Karpas-422 (cell line): ENCODE measurements around a stretch of chr10.

- PRO-cap, result no peak
- RAMPAGE, long total RNA, result no peak
Measured at GRCh38 chr10:3484222-3484560, 300.8 kb downstream of the KLF6 start.

DNA sequence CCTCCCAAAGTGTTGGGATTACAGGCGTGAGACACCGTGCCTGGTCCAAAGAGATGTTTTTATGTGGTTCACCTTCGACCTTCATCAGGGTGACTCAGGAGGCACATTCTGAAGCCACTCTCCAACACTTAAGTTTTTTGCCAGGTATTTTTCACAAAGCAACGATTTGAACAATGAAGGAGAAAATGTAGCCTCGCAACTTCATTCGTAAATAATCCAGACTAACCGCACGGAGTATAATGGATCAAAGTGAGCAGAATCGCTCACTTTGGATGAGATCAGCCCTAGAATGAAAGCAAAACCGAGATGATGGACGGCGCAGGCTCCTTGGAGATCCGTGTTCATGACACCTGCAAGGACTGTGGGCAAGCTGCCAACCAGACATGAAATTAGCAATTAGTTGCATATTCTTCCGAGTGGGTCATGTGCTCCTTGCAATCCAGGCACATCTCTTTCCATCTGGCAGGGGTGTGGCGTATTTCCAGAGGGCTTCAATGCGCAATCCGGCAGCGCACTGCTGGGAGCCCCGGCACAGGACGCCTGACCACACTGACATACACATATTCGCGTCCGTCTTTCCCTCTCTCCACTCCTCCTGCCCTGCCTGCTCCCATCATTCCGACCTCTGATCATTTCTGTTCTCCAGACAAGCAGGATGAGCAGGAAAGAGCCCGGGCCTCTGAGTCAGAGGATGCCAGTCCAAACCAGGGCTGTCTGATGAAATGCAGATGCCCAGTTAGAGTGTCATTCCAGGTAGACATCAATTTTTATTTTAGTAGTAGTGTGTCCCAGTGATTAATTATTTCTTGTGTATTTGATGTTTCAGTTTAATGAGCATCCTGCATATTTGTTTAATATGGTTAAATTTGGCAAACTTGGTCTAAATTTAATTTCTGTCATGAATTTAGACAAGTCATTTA, 148.4 kb downstream of the KLF6 start:
- PRO-cap, result no peak
- RAMPAGE, long total RNA, result no peak

DNA sequence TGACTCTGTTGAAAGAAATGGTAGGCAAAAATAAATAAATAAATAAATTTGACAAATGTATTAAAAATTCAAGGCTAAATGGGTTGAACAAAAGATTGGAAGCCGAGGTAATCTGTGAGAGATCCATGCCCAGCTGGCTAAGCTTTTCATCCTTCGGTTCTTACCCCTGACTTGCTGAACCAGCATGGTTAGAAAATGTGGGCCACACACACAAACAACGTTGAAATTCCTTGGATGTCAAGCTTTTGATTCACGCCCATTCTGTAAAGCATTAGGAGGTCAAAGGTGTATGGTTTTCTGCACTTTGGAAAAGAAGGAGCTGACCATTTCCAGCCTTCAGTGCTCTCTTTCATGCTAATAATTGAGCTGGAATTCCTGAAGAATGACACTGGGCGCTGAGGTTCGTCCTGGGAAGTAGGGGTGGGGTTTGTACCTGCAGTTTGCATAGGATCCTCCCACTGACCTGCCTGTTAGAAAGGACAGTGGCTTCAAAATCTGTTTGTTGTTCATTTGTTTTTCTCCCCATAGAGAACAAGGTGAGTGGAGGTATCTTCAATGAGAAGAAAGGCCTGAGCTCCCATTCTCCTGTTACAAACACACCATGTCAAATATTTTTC, 23.1 kb downstream of the KLF6 start:
- PRO-cap, result no peak
- RAMPAGE, long total RNA, result no peak

GRCh38 chr10:3781949-3782764, 2.9 kb downstream of the KLF6 start:
- PRO-cap, result no peak
- RAMPAGE, long total RNA, result no peak

DNA sequence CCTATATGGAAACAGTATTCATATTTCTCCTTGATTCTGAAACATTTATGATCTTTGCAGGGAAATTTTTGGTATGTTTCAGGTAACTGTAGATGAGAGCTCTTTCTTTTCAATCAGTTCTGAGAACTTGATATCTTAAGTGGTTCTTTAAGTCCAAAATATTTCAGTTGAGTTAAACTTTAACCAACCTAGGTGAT, 66.9 kb upstream of the KLF6 start:
- PRO-cap, result no peak
- RAMPAGE, long total RNA, result no peak

- PRO-cap, result no peak
- RAMPAGE, long total RNA, result no peak
Measured at GRCh38 chr10:3861734-3861965, 76.6 kb upstream of the KLF6 start.

DNA sequence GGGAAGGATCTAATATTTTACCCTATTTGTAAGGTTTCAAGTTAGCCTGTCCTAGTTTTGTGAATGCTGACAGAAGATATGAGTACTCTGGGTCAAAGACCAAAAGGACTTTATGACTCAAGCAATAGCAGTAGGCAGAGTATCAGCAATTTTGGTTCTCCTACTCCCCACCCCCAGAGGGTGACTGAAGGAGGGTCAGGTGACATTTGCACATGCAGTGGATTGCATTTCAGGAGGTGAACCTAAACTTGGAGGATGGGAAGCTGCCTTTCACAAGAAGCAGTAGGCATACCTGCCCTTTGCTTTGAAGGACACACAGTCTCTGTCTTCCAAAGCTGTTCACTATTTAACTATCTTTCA, 84.1 kb upstream of the KLF6 start:
- PRO-cap, result no peak
- RAMPAGE, long total RNA, result no peak

GRCh38 chr10:3892265-3893067, 107.5 kb upstream of the KLF6 start:
- PRO-cap, result no peak
- RAMPAGE, long total RNA, result no peak

- PRO-cap, result no peak
- RAMPAGE, long total RNA, result no peak
Measured at GRCh38 chr10:4043829-4044304, 258.9 kb upstream of the KLF6 start.

- PRO-cap, result unidirectional peak, plus-strand start at chr10:4051225
- RAMPAGE, long total RNA, result no peak
Measured at GRCh38 chr10:4050834-4052196, 266.3 kb upstream of the KLF6 start.

DNA sequence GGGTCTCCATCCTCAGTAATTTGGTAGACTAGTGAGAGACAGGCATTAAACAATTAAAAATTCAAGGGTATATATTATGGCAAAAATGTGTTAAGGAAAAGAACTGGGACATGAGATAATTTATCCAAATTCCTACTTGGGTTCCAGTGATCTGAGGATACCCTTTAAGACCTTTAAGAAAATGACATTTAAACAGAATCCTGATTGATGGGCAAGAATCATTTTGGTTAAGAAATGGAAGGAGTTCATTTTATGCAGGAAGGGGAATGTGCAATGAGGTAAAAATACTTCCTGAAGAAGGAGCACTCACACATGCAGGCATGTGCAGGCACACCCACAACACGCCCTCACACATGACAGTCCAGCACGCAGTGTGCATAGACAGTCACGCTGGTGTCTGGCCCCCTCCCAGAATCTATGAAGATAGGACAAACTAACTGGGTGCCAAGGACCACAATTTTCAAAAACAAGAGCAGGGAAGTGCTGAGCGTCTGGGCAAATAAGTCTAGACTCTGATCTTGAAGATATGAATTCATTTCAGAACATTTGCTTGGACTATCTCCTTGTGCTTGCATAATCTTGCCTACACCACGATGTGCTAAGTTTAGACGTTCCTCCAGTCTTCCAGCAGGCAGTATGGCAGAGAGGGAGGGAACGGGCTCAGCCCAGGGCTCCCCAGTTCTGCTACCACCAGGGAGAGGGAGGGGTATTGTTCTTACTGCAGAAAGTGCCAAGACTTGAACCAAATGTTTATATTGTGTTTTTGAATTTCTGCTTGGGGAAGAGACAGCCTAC, 276.4 kb upstream of the KLF6 start:
- PRO-cap, result no peak
- RAMPAGE, long total RNA, result no peak

DNA sequence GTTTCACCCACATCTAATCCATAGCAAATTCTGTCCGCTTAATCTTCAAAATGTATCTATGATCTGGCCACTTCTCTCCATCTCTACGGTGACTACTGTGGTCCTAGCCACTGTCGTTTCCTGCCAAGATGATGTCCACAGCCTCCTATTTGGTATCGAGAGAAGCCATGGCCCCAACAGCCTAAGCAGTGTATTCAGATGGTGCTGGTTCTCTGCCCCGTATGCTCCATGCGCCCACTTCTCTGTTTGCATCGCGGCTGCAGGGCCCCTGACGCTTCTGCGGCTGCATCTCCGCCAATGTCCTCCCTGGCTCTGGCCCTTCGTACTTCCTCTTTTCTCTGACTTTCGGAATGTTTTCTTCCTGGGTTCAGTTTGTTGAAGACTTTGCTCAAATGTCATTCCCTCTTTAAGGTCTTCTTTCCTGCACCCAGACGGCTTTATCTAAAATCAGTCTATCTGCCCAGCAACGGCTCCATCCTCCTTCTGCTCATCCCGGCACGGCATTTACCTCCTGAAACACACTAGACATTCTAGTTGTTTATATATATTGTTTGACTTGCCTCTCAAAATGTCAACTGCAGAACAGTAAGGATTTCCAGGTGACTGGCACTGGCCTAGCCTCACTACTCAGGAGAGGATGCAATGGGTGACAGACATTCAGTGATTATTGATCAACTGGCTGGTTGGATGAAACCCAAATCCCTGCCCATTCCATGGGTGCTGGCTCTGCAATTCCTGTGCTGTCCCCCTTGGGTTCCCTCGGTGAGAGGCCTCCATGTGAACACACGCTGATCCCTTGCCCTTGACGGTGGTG, 421.5 kb upstream of the KLF6 start:
- PRO-cap, result no peak
- RAMPAGE, long total RNA, result no peak

DNA sequence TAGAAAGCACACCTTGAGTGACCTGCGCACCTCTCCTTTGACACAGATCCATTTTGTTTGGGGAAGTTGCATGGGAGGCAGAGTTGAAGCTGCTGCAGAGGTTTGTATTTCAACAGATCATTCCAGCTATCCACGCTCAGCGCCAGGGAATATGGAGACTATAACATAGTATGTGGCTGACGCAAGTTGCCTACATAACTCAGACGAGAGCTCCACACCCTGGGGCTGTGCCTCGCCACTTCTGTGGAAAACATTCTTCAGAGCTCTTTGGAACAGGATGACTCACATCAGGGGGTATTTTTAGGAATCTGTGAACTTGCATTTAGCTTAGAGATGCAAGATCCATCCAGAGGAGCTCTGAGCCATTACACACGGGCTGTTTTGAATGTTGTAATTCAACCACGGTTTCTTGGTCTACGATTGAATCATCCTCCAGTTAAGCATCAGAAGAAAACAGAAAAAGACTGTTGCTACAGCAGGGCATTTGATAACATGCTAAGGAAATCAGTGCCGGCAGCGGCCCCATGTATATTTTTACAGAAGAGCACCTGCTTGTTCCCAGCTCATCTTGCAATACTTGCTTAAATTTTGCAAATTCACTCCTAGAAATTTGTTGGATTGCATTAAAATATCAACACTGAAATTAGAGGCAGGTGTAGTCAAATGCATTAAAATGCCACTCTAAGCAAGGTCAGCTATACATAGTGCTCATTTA, 481.4 kb upstream of the AKR1E2 start:
- PRO-cap, result no peak
- RAMPAGE, long total RNA, result no peak

GRCh38 chr10:4514418-4515150, 311.4 kb upstream of the AKR1E2 start:
- PRO-cap, result no peak
- RAMPAGE, long total RNA, result no peak

DNA sequence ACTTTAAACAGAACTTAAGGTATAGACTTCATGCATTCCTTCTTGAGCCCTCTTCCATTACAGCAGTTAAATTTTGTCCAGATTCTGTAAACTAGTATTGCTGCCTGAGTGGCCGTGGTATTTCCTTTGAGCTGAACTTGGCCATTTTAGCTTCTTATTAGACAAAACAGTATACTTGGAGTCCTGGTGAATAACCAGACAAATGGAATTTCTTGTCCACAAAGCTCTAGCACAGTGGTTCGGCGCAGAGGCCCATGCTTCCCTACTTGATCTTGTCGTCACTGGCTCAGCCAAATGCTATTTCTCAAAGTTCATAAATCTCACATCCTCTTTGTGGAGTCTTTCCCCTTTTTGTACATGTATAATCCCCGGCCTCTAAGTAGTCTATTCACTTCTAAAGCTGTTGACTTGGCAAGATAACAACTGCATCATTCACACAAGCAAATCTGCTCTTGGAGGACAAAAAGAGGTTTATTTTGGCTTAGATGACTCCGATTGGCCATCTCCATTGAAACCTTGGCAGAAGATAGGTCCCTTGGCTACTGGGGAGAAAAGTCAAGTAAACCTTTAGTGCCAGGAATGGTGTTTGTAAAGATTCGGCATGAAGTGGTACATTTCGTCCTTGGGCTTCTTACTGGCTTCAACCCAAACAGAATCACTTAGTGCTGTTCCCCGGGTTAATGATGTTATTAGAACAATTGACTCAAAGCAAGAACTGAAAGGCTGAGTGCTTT, 5.2 kb upstream of the AKR1E2 start:
- PRO-cap, result no peak
- RAMPAGE, long total RNA, result no peak

DNA sequence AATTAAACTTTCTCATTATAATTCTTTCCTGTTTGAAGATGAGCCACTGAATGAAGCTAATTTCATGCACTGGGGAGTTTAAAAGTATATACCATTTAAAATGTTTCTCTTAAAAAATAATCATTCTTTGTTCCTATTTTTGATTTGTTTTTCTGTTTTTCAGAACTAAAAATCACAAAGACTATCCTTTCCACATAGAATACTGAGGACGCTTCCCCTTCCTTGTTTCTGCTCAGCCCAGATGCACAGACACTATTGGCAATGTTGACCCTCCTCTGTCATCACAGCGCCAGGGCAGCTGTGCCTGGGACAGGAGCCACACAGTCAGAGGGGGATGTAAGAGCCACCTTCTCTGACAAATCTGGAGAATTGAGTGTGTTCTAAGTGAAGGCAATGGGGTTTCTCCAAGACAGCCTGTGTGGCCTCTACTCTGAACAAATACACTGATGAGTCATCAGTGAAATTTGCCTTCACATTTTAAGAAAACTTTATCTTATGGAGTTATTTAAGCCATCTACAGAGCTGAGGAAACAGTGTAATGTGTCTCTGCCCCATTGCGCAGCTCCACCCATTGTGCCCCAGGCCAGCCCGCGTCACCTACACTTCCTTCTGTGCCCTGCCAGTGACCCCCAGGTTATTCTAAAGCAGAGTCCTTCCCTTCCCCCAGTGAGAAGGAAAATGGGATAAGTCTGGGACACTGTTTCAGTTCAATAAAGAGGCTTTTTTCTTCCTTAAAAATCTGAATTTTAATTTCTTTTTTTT, 21.5 kb downstream of the AKR1E2 start:
- PRO-cap, result no peak
- RAMPAGE, long total RNA, result no peak

- PRO-cap, result no peak
- RAMPAGE, long total RNA, result no peak
Measured at GRCh38 chr10:4902372-4903147, 60.7 kb upstream of the AKR1C1 start.

DNA sequence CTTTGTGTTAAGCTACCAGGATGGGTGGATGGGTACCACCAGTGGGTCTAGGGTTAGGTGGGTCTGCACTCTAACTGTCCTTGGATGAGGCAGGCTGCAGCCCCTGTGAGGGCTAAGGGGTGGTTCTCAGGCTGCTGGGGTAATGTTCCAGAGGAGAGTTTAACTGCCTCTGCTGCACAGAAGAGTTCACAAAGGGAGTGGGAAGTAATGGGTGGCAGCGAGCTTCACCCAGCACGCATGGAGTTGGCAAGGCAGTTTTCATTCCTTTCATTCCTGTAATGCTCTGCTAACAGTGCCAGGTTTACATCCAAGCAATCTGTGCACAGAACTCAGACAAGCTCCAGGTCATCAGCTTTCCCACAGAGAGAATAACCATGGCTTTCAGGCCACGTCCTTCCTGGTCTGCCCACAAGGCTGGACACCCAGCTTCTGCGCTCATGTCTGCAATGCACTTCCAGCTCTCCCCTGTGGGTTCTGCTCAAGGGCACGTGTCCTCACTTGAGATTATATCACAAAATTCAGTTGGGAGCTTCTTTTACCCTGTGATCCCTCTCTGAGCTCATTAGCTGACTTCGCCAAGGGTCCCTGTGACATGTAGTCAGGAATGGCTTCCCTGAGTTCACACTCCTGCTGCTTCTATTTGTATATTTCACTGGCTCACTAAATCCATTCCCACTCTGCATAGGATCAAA, 18.7 kb downstream of the AKR1C2 start:
- PRO-cap, result no peak
- RAMPAGE, long total RNA, result no peak

DNA sequence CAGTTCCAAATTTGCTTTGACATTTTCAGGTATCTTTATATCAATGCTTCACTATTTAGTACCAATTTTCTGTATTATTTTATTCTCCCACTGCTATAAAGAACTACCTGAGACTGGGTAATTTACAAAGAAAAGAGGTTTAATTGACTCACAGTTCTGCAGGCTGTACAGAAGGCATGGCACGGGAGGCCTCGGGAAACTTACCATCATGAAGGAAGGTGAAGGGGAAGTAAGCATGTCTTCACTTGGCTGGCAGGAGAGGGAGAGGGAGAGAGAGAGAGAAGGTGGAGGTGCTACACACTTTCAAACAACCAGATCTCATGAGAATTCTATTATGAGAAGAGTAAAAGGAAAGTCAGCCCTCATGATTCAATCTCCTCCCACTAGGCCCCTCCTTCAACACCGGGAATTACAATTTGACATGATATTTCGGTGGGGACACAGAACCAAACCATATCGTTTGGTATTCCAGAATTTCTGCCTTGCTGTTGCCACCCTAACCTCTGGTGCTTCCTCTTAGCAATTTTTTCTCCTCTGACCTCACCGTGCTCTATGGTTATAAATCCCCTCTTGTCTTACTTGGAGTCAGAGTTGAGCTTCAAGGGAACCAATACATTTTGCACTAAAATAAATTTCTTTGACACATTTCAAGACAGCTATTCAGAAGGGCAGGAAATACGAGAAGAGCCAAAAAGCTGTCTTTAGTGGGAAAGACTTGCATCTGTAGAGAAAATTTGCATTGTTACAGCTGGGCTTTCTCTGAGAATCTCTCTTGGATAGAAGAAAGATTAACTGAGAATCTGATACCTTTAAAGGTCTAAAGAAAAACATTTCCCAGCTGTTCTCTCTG, 14.3 kb upstream of the AKR1C2 start:
- PRO-cap, result no peak
- RAMPAGE, long total RNA, result no peak

GRCh38 chr10:5093048-5093434, 1.2 kb upstream of the AKR1C3 start:
- PRO-cap, result no peak
- RAMPAGE, long total RNA, result no peak